ENCODE data around the gene YARS2.

- PRO-cap, 2 experiments: no peak in any of the 2 experiments
Measured at GRCh38 chr12:29574534-29574968, 77.1 kb upstream of the OVCH1 start.

- PRO-cap, 2 experiments: no peak in any of the 2 experiments
Measured at GRCh38 chr12:29782225-29782880, 1.4 kb downstream of the TMTC1 start.

DNA sequence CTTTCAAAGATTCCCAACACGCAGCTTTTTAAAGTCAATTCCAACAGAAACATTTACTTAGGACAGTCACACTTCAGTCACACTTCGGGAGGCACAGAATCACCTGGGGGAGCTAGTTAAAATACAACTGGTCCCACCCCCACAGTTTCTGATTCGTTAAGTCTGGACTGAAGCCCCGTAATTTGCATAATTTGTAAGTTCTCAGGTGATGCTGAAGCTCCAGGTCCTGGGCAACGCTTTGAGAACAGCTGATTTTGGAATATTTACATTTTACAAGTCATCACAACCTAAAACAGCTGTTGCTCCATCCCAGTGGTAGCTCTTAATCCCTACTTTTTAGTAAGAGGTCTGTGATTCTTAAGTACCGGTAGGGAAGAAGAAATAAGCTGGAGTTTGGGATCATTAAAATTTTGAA, 1.2 kb downstream of the IPO8 start:
- PRO-cap, 2 experiments: no peak in any of the 2 experiments

- PRO-cap, 2 experiments: no peak in any of the 2 experiments
Measured at GRCh38 chr12:30753471-30754105, 1.2 kb downstream of the CAPRIN2 start.

- PRO-cap, 2 experiments: peak in 2 of 2 experiments; most common plus-strand start chr12:30796323 (in 1); most common minus-strand start chr12:30796170 (in 2)
Measured at GRCh38 chr12:30795820-30796787, 41.4 kb upstream of the CAPRIN2 start.

DNA sequence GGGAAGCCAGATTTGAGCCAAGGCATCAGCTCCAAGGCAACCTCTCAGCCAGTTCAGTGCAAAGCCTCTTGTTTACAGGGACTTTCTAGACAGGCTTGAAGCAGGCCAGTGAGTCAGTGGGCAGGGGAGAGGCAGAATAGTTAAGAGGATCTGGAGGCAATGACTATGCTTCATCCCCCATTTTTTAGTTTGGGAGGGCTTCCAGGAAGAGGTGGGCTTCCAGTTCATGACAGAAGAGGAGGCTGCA, 104.7 kb downstream of the SINHCAF start:
- PRO-cap, 2 experiments: no peak in any of the 2 experiments

DNA sequence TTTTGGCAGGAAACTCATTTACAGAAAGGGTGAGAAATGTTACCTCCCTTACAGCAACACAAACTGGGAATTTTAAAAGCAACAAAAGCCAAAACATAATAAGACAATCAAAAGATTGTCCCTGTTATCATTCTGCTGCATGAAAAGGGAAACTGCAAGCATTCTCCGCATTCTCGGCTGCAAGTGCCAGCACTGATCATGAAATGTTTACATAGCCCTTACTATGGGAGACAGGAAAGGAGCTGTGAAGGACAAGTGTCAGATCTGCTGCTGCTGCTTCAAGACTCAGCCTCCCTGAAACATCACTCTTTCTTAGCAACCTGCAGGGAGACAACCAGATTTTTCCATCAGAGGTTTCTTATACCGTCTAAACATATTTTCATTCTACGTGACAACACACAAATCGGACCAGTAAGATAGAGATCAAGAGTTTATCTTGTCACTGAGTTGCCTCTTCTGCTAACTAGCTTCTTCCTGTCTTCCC, 20.0 kb downstream of the DENND5B start:
- PRO-cap, 2 experiments: no peak in any of the 2 experiments

- PRO-cap, 2 experiments: no peak in any of the 2 experiments
Measured at GRCh38 chr12:31832718-31832979, 40.6 kb upstream of the H3-5 start.

GRCh38 chr12:31835134-31835738, 43.1 kb upstream of the H3-5 start:
- PRO-cap, 2 experiments: no peak in any of the 2 experiments

- PRO-cap, 2 experiments: no peak in any of the 2 experiments
Measured at GRCh38 chr12:31958248-31958677, 952 bp upstream of the RESF1 start.

DNA sequence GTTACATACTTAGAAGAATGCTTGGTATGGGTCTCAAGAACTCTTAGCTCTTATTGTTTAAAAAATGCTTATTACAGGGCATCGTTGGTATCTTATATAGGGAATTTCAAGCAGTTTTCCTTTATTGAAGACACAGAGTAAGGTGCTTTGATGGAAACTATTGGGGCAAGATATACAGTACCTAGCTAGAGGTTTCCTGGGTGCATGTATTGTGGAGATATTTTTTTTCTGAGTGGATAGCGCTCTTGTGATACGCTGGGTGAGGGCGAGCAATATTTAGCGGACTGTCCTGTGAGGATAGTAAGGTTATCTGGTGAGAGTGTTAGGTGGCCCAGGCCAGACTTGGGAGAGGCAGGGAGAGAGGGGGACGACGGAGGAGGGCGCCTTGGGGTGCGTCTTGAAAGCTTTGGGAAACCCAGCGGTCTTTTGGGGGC, 682 bp upstream of the BICD1 start:
- PRO-cap, 2 experiments: no peak in any of the 2 experiments

DNA sequence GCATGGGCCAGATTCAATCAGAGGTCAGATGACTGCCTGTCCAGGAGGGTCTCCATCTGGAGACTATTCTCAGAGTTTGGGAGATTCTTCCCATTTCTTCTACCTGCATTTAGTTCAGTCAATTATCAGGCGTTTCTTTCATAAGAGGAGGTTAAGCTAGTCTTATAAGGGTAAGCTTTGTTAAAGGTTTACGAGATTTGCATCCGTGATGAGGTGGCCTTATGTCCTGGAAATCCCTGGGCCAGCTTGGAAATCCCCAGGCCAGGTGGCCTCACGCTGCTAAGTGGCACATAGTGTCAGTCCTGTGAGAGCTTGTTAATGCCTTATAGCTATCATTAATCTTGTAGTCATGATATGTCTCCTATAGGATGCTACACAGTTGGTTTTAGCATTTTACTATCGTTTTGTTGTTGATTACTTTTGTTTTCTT, 145.8 kb downstream of the BICD1 start:
- PRO-cap, 2 experiments: no peak in any of the 2 experiments

DNA sequence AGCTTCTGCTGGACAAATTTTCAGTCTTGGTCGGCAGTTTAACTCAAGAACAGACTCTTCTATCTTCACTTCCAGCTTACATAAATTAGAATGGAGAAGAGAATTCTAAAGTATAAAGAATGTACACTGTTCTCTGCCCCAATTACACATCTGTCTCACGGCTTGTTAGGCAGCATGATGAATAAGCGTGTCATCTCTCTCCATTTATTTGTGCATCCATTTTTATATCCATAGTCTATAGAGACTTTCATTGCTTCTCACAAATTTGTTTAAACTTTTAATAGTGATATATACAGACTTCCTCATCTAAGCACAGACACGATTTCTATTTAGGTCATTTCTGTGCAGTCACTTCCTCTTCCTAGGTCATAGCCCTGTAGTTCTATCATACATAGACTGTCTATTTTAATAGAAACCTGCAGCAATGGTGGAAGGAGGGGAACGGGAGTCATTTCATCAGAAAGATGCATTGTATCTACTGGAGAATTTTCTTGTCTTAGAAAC, 133.5 kb upstream of the FGD4 start:
- PRO-cap, 2 experiments: no peak in any of the 2 experiments

GRCh38 chr12:32398657-32399133, 663 bp upstream of the FGD4 start:
- PRO-cap, 2 experiments: no peak in any of the 2 experiments

DNA sequence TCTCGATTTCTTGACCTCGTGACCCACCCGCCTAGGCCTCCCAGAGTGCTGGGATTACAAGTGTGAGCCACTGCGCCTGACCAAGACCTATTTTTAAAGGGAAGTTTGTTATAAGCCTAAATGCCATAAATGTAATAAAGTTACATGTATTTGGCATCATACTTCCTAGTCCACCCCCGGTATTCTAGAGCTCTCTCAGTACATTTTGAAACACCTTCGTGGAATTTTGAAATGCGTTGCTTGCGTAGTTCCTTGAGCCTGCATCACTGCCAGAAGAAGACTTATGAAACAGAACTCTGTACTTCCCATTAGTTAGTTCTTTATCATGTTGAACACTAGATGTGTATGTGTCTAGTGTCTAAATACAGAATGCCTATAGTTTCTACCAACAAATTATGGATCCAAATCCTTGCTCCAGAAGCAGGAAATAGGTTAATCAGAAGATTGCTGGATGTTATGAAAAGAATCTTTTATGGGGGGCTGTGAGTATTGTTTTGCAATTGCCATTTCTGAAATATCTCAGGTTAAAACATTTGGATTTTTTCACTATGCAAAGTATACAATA, 86.4 kb downstream of the FGD4 start:
- PRO-cap, 2 experiments: no peak in any of the 2 experiments

GRCh38 chr12:32512850-32513708, 113.7 kb downstream of the FGD4 start:
- PRO-cap, 2 experiments: no peak in any of the 2 experiments

GRCh38 chr12:32550356-32550641, 128.8 kb upstream of the DNM1L start:
- PRO-cap, 2 experiments: no peak in any of the 2 experiments

DNA sequence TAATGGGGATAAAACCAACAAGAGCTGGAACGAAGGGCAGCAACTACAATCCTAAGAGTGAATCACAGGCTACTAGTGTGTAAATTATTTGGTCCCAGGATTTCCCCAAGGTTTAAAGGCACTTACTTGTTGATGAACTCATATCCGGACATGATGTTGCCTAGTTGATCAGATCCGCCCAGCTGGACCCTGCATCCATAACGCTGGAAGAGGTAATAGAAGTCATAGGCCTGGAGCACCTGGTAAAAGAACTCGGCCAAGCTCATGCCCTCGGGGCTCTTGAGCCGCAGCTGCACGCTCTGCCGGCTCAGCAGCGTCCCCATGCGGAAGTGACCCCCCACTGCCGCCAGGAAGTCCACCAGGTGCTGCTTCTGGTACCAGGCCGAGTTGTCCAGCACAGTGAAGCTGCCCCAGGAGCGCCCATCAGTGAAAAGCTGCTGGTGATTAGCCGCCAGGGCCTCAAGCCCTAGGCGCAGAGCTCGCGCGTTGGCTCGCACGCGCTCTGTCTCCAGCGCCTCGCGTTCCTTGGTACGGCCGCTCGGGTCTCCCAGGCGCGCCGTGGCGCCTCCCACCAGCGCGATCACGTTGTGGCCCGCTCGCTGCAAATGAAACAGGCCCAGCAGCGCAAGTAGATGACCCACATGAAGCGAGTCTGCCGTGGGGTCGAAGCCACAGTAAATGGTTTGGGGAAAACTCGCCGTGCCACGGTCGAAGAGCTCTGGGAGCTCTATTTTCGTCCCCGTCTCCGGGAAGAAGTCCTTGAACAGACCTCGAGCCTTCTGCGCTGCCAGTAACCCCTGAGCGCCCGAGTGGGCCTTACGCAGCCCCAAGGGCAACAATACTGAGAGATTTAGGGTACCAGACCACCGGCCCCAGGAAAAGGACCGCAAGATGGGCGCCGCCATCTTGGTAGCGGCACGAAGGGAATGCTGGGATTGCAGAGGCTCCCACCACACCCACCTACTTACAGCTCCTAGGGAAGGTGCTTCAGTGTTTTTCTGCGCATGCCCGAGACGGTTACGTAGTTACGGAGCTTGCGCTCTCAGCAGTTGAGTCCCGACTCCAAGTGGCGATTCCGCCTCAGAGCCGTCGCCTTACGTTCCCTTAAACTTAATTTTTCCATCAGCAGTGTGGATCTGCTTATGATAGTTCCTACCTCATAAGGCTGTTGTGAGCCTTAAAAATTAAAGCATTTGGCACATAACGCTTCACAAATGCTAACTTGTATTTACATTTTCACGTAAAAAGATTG, at the start of gene YARS2:
YARS2 (minus strand) TSS at position 928 of the 1,252 bp plus-strand sequence.
- PRO-cap, 2 experiments: peak in 2 of 2 experiments; most common plus-strand start position 642 of the sequence (in 2); most common minus-strand start position 527 of the sequence (in 2)

GRCh38 chr12:32789098-32789461, 33.4 kb upstream of the YARS2 start:
- PRO-cap, 2 experiments: no peak in any of the 2 experiments

DNA sequence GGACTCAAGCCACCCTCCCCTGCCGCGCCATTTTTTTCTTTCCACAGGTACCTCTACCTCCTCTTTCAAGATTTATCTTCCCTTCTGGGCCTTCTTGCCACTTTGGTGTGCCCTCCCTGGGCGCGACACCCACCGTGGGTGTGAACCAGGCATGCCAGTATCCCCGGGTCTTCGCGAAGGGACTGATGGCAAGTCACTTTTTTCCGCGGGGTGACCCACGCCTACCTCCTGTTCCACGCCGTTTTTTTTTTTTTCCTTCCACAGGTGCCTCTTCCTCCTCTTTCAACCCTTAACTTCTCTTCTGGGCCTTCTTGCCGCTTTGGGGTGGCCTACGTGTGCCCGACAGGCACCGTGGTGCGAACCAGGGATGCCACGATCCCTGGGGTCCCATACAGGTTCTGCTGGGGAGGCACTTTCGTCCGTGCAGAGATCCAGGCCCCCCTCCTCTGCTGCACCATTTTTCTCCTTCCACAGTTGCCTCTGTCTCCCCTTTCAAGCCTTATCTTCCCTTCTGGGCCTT, 289.4 kb downstream of the ALG10 start:
- PRO-cap, 2 experiments: peak in 1 of 2 experiments; most common minus-strand start position 253 of the sequence (in 1)